Epithelial cell of esophagus (primary cell): Measurements from ENCODE around the genes RNF43 and MTMR4.

DNA sequence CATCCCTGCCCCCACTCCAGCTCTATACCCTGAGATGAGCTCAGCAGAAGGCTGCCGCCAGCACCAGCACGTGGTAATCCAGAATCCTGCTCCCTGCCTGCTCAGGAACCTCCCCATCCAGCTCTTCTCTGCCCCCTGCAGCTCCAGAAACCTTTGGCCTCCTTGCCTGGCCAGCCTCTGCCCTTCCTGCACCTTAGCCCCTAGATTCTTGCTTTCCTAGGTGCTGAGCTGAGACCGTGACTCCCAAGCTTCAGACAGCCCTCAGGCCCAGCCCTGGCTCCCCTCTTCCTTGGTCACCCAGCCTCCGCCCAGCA, 2.7 kb downstream of the TSPOAP1 start:
- RRBS = no CpG with 5 or more reads among the region's 4 CpGs

DNA sequence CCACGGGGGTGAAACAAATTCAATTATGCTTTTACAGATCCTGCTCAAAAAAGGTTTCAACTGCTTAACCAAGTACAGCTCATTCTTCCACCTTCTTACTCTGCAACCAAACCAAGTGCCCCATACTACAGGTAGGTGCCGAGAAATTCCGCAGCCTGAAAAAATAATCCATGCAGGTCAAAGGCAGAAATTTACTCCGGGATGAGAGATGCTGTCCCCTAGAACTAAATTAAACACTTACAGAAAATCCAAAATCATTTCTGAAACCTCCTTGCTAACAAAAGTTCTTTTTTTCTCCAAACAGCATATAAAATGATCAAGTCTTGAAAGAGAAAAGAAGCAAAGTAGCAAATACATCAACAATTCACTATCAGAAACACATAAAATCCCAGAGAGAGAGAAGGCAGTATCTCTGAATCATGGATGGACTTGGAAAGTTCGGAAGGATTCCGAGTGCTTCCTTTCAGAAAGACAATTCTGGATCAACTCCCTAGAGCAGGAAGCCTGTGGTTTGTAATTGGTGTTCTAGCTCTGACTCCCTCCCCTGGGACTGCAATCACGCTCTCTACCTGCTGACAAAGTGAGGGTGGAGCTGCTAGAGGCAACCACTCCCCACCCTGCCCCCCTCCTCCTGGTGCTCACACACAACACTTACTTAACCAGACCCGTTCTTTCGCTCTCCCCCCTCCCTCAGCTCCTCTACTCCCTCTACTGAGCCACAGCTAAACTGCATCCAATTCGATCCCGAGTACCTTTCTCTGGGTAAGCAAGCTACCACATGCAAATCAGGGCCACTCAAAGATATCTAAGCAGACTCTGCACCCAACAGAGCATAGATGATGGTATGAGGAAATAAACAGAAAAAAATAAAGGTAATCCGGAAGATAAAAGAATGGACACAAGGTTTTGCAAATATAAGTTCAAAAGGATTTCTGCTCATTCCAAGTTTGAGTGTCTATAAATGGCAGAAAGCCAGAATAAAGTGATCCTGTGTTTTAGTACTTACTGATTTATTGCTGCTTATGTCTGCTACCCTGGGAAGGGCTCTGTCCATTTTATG, at the start of gene RNF43:
RNF43 (minus strand) TSS at position 491 of the 1,060 bp plus-strand sequence.
- RRBS = no CpG with 5 or more reads among the region's 12 CpGs

DNA sequence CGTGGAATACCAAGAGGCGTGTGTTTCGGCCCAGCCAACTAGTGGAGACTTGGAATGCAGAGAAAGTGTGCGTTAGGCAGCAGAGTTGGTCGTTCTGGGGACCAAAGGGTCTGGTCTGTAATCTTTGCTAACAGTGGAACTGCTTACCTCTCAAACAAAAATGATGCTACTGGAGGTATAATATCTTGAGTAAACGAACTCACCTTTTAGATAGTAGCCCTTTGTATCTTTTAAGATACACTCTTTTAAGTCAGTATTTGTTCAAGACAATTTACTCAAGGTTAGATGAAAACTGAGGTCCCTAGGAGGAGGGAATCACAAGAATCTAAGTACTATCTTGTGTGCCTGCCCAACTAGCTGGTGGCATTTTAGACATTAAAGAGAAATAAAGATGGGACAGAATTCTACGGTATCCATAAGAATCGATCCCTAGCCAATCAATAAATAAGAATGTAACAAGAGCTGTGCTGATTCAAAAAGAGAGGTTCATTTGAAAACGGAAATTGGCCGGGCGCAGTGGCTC, 483 bp upstream of the HSF5 start:
- RRBS = no CpG with 5 or more reads among the region's 11 CpGs

DNA sequence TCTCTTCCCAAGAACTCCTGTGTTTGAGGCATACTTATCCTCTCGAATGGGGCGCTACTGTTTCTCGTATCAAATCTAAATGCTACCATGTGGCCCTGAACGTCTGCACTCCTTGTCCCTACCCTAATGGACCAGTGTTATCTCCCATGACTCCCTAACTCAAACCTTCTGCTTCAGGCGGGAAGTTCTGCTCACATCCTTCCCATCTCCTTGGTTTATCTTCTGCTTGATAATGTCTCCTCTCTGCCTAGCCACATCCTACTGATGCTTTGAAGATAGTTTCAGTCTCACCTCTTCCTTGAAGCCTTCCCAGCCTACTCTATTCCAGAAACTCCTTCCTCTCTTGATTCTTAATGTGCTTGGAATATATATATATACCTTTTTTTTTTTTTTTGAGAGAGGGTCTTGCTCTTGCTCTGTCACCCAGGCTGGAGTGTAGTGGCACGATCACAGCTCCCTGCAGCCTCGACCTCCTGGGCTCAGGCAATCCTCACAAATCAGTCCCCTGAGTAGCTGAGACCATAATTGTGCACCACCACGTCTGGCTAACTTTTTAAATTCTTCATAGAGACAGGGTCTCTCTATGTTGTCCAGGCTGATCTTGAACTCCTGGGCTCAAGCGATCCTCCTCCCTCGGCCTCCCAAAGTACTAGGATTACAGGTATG, 5.3 kb downstream of the MTMR4 start:
- RRBS = no CpG with 5 or more reads among the region's 10 CpGs

DNA sequence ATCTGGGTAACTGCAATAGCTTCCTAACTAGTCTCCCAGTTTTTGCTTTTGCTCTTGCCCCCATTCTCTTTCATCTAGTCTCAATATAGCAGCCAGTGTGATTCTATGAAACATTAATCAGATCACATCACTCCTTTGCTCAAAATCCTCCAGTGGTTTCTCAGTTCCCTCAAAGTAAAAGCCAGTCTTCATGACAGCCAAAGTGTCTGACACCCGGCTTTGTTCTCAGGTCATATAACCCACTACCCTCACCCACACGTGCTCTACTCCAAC, 4.5 kb downstream of the MTMR4 start:
- RRBS = no CpG with 5 or more reads among the region's 2 CpGs

GRCh38 chr17:58513919-58515030, at the start of gene MTMR4:
TSS of gene MTMR4 (minus strand) at chr17:58514638.
- RRBS = 5% methylated on average over 14 of the region's 72 CpGs

GRCh38 chr17:58534843-58535654, 9.1 kb downstream of the SEPTIN4 start:
- RRBS = no CpG with 5 or more reads among the region's 6 CpGs

GRCh38 chr17:58666577-58667650, 24.9 kb downstream of the IGBP1C start:
- RRBS = no CpG with 5 or more reads among the region's 31 CpGs

- RRBS = no CpG with 5 or more reads among the region's 5 CpGs
These were observed 12.4 kb downstream of the IGBP1C start for GRCh38 chr17:58679397-58679853.

- RRBS = 2% methylated on average over 41 of the region's 89 CpGs
These were observed 547 bp downstream of the PPM1E start for GRCh38 chr17:58756032-58756770.

GRCh38 chr17:59001325-59001794, 105.3 kb downstream of the TRIM37 start:
- RRBS = no CpG with 5 or more reads among the region's 9 CpGs

DNA sequence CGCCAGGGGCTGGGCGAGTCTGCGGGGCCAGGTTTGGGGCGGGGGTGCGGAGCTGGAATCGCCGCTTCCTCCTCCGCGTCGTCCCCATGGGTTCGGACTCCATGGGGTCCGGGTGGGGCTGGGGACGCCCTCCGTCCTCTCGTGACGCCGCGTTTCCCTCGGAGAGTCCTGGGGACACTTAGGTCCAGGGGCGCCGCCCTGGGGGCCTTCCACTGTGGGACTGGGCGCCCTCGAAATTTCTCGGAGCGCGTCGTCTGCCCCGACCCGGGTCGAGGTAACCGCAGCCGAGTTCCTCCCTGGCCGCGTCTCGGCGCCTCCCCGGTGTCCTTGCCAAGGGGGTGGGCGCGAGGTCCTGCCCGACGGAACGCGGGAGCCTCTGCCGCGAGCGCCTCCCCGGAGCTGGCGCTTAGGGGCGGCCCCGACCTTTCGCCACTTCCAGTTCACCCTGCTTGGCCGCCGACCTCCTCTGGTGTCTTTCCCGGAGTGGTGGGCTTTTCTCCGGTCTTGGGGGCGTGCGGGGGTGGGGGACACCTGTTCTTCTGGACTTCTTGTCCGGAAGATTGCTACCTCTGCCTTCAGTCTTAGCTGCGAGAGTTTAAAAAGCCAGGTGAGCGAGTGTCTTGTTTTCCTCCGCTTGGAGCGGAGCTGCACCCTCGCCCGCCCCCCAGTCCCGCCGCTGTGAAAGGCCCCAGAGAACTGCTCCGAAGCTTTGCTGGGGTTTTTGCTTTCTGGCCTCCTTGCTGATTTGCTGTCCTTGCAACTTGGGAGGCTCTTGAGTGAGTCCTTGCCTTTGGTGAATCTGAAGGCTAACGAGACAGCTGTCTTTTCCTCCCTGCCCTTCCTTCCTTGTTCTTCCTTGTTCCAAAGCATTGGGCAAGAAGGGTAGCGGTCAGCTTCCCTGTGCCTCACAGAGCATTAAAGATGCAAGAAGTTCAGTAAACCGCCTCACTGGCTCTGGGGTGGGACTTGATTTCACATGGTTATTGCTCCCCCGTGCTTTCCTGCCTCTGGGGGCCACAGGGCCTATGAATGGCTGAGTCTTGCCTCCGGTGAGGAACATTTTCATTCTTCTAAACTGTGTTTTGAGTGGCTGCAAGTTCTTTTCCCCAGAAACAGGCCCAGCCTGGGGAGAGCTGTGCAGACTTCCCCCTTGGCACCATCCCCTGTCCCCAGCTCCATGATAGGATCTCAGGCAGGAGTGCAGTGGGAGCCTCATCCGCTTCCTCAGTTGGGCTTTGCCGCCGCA, 1.1 kb downstream of the YPEL2 start:
- RRBS = 2% methylated on average over 29 of the region's 75 CpGs

- RRBS = no CpG with 5 or more reads among the region's 6 CpGs
These were observed 34.5 kb downstream of the YPEL2 start for GRCh38 chr17:59365740-59366472.

DNA sequence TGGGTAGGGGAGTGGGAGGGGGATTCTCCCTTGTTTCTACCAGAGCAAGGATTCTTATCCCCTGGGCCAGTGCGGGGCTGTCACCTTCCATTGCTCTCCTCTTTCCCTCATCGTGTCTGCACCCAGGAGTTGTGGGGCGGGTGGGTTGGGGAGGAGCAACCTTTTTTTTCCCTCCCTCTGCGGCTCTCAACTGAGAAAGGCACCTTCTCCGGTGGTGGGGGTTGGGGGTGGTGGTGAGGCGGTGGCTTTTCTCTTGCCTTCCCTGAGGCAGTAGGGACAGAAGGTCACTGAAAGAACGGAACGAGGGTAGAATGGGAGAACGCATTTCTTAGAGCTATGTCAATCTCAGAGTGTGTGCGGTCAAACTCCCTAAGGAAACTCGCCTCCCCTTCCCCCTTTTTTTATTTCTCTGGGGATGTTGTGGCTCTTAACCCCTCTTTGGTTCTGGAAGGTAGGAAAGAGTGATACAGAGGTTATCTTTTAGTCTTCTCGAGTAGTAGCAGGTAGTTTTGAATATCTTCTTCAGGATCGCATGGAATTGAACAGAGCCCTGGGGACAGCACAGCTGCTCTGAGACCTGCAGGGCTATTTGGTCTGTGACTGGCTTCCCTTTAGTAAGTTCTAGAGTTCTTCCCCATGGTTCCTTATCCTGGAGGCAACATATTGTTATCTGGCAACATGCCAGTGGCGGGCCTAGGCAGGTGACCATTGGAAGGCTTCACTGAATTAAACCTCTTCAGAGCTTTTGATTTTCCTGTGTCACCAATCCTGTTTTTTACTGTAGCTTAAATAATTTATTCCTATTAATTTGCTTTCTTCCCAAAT, 1.0 kb downstream of the CLTC start:
- RRBS = no CpG with 5 or more reads among the region's 14 CpGs

DNA sequence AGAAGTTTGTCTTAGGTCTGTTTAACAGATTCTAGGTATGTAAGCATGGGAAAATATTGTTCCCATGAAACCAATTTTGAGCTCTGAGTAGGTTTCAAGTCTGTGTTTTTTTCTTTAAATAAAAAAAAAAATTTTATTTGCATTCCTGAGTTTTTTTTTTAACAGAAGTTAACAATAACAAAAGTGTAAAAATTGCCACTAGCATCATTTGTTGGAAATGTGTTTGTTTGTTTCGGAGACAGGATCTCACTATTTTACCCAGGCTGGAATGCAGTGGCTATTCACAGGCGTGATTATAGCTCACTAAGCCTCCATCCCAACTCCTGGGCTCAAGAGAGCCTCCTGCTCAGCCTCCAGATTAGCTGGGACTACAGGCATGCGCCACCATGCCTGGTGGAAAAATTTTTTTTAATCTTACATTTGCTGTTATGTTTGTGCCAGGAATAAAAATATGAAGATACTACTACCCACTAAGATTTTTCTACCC, 61.0 kb downstream of the TUBD1 start:
- RRBS = no CpG with 5 or more reads among the region's 3 CpGs

DNA sequence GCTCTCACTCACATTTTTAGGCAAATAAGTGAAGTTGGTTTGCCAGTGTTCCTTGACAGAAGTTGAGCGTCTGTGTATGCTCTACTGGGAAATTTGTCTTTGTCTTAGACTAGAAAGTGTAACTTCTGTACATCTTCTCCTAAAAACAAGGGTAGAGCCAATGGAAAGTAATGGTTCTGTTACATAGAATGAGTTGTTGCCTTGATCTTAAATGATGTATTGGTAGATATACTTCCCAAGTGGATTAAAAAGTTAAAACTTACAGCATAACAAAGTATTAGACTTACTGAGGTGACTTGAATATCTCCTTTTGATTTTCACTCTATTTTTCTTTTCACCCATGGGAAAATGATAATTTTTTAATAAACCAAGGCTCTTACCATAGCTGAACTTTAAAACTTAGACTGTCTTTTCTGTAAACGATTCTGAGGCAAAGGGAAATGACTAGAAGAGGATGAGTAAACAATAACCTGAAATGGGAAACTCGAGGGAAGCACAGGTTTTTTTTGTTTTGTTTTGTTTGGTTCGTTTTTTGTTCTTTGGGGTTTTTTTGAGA, 54.2 kb downstream of the TUBD1 start:
- RRBS = no CpG with 5 or more reads among the region's 4 CpGs

DNA sequence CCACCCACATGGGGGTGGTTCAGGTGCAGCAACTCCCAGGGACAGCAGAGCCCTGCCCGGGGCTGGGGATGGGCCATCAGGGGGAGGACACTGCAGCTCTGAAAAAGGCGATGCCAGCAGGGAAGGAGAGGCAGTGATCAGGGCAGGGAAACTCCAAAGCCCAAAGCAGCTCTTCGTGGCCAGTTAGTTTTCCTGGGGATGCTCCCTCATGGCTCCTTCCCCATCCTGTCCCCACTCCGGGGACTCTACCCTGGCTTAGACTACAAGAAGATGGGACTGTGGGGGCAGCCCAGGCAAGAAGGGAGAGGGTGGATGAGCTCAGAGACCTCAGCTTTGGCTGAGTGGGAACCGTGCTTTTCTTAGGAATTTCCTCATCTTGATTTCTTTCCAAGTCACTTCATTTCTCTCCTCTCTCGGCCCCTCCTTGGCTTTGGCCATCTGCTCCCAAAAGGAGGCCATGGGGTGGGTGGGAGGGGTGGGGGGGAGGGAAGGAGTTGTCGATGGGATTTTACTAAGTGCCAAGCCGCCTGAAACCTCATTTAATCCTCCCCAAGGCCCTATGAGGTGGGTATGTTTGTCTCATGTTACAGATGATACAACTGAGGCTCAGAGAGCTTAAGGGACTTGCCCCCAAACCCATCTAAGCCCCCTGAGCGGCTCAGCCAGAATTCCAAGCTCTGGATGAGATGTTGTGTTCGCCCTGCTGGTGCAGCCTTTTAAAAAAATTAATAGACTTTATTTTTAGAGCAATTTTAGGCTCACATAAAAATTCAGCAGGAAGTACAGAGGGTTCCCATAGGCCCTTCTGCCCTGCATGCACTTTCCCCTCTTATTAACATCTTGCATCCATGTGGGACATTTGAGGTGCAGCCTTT, 4.2 kb downstream of the CA4 start:
- RRBS = no CpG with 5 or more reads among the region's 10 CpGs

- RRBS = no CpG with 5 or more reads among the region's 3 CpGs
These were observed 50.9 kb downstream of the USP32 start for GRCh38 chr17:60340970-60341575.

DNA sequence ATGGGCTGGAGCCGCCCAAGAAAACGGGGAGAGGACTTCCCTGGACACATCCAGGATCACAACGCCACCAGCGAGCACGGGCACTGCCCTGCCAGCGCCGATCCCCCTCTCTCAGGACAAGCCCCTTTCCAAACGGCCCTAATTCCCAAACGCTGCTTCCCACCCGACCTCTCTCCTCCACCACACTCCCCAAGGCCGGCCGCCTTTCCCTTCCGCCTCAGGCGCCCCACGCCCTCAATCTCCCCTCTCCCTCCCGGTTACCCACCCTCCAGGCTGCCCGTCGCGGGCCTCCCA, 428 bp downstream of the USP32 start:
- RRBS = 6% methylated on average over 6 of the region's 19 CpGs

GRCh38 chr17:60522772-60523640, 3.0 kb downstream of the APPBP2 start:
- RRBS = no CpG with 5 or more reads among the region's 3 CpGs